ENCODE results near the genes BEND4, COMMD8 and NFXL1.

GRCh38 chr4:41146644-41147479 lies 67.5 kb downstream of the APBB2 start:
- PRO-cap = no peak
- RAMPAGE, long total RNA, 4 experiments = no peak in any of the 4 experiments

DNA sequence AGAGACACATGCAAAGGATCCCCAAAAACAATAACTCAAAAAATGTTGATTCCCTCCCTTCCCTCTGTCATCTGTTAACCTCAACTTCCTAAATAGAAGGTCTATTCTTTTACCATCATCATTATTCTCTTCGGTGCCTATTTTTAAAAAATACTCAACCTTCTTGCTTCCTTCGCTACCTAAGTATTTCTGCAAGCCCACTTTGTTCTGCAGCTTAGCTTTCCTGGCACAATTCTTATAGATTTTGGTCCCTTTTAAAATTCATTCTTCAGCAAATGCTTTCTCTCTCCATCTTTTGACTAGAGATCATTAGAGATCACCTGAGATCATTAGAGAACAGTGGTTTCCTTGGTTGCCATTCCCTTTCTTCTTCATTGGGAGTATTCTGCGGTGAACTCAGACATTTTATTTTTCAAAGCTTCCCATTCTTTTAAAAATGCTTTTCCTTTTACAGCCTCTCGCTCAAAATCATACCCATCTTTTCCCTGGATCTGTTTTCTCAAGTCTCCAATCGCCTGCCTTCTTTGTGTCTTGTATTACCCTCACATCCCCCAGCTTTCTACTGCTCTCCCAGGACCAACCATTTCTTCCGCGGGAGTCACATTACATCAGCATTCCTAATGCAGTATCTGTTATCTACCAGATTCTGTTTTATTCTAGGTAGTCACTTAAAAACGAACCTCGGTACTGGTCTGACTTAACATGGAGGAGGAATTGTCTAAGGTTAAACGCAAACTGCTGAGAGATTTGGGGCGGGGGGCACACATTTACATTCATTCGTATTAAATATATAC lies 766 bp upstream of the UCHL1 start:
- PRO-cap = no peak
- RAMPAGE, long total RNA, 4 experiments = no peak in any of the 4 experiments

GRCh38 chr4:41257084-41258027 lies 628 bp downstream of the UCHL1 start:
- PRO-cap = no peak
- RAMPAGE, long total RNA, 4 experiments = no peak in any of the 4 experiments

DNA sequence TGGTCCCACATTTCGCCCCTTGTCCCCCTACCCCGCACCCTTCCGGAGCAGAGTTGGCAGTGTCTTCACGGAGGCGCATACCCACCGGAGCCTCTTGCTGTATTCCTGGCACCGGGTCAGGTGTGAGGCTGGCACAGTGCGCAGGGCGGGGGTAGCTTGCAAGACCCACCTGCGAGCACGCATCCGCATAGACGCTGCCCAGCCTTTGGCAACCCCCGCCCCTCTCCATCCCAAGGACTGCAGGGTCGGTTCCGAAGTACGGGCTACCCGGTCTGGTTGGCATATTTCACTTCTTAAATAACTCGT lies 104.6 kb downstream of the UCHL1 start:
- PRO-cap = no peak
- RAMPAGE, long total RNA, 4 experiments = no peak in any of the 4 experiments

- PRO-cap = no peak
- RAMPAGE, long total RNA, 4 experiments = no peak in any of the 4 experiments
These were observed 109.3 kb upstream of the LIMCH1 start for GRCh38 chr4:41428540-41429187.

DNA sequence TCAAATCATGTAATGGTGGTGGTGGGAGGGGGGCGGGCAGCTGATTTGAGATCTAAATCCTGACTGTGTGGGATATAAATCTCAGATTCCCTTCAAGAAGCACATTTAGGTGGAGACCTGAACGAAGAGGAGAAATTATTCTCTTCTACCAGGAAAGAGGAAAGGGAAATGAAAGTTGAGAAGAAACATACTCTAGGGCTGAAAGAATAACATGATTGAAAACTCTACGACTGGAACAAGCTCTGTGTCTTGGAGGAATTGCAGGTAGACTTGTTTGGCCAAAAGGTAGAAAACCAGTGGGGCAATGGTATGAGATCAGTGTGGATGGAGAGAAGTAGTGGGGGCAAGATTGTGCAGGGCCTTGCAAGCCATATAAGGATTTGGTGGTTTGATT lies 30.1 kb upstream of the LIMCH1 start:
- PRO-cap = no peak
- RAMPAGE, long total RNA, 4 experiments = no peak in any of the 4 experiments

GRCh38 chr4:41550247-41550695 lies 12.3 kb downstream of the LIMCH1 start:
- PRO-cap = no peak
- RAMPAGE, long total RNA, 4 experiments = no peak in any of the 4 experiments

DNA sequence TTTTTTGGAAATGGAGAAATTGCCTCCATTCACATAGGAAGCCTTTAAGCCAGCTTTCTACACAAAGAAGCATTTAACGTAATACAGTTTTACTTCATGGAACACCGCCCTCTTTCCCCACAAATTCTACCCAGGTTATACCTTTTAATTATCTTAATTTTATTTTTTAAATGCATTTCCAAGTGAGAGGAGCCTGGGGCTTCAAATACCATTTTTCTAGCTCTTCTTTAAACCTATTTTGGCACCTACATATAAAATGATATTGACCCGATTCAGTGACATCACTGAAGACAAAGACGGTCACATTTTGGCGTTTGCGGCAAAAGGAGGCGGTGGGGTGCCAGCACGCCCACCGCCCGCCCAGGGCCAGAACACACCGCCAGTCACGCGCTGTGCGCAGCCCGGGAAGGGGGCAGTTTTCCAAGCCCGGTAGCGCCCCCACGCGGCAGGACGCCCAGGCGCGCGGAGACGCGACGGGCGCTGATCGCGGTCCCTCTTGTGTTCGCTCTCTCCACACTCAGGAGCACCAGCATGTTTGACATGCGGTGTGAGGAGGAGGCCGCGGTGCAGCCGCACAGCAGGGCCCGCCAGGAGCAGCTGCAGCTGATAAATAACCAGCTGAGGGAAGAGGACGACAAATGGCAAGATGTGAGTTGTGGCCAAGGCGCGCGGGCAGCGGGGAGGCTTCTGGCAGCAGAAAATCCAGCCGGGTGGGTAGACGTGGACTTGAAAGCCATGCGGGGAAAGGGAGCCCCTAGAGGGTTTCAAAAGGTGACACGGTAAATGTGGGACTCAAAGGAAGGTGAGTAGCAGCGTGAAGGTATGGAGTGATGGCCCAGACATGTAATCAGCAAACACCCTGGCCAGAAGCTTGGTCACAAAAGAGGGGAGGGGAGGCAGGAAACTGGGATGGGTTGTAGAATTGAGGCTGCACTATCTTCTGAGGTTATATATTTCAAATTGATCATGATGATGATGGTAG lies 104.3 kb downstream of the PHOX2B start:
- PRO-cap = no peak
- RAMPAGE, long total RNA, 4 experiments = start-site peak on the plus strand in 1 of 4 experiments, centred at position 615 of the sequence, 39 reads per replicate

GRCh38 chr4:41645926-41646465 lies 102.5 kb downstream of the PHOX2B start:
- PRO-cap = no peak
- RAMPAGE, long total RNA, 4 experiments = no peak in any of the 4 experiments

DNA sequence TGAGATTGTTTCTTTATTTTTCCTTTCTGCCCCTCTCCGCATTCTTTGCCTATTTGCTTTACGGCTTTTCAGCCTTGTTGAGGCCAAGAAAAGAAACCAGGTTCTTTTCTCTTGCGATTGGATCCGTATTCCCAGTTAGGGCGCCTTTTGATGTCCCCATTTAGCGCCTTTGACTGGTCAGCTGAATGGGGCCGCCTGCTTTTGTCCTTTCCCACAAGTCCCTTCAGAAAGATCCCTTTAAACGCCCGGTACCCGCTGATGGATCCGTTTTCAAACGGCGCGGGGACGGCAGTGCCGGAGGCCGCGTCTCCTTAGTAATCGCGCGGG lies 54.0 kb upstream of the TMEM33 start:
- PRO-cap = no peak
- RAMPAGE, long total RNA, 4 experiments = no peak in any of the 4 experiments

GRCh38 chr4:42152000-42153016 lies at the start of gene BEND4:
TSS of gene BEND4 (minus strand) at chr4:42152655.
- PRO-cap = no peak
- RAMPAGE, long total RNA, 4 experiments = no peak in any of the 4 experiments

- PRO-cap = no peak
- RAMPAGE, long total RNA, 4 experiments = no peak in any of the 4 experiments
These were observed 24.3 kb downstream of the ATP8A1 start for GRCh38 chr4:42632687-42632990.

DNA sequence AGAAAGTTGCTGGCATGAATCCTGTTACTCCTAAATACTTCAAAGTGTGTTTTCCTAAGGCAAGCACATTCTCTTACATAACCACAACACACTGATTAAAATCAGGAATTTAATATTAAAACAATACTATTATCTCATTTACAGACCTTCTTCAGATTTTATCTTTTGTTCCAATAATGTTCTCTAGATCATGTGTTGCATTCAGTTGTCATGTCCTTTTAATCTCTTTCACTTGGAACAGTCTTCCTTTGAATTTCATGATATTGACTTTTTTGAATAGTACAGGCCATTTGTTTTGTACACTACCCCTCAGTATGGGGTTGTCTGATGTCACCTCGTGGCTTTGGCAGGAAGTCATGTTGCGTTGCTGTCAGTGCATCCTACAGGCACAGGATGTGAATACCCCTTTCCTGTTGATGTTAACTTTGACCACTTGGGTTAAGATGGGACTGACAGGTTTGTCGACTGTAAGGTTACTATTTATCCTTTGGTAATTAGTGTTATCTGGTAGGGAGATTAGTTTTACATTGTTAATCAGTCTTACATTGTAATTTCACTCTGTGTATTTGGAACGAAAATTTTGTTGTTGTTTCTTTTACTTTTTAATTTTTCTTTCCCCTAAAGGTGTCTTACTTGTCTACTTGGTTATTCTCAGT lies 14.5 kb upstream of the ATP8A1 start:
- PRO-cap = no peak
- RAMPAGE, long total RNA, 4 experiments = no peak in any of the 4 experiments

DNA sequence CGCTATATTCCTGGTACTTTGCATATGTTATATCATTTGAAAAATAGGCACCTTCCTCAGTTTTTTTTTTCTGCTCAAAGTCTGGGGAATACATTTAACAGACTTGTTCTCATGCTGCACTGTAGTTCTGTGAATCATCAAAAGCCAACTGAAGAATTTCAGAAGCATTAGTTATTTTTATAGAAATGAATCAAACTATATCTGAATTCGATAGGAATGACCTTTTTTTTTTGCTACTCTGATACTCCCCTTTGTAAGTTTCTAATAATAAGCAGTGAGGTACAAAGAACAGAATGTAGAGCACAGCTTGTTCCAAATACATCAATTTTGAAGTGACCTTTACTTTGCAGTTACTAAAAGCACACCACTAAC lies 91.4 kb upstream of the GNPDA2 start:
- PRO-cap = no peak
- RAMPAGE, long total RNA, 4 experiments = no peak in any of the 4 experiments

GRCh38 chr4:45119997-45120706 lies 393.8 kb upstream of the GNPDA2 start:
- PRO-cap = no peak
- RAMPAGE, long total RNA, 4 experiments = no peak in any of the 4 experiments

DNA sequence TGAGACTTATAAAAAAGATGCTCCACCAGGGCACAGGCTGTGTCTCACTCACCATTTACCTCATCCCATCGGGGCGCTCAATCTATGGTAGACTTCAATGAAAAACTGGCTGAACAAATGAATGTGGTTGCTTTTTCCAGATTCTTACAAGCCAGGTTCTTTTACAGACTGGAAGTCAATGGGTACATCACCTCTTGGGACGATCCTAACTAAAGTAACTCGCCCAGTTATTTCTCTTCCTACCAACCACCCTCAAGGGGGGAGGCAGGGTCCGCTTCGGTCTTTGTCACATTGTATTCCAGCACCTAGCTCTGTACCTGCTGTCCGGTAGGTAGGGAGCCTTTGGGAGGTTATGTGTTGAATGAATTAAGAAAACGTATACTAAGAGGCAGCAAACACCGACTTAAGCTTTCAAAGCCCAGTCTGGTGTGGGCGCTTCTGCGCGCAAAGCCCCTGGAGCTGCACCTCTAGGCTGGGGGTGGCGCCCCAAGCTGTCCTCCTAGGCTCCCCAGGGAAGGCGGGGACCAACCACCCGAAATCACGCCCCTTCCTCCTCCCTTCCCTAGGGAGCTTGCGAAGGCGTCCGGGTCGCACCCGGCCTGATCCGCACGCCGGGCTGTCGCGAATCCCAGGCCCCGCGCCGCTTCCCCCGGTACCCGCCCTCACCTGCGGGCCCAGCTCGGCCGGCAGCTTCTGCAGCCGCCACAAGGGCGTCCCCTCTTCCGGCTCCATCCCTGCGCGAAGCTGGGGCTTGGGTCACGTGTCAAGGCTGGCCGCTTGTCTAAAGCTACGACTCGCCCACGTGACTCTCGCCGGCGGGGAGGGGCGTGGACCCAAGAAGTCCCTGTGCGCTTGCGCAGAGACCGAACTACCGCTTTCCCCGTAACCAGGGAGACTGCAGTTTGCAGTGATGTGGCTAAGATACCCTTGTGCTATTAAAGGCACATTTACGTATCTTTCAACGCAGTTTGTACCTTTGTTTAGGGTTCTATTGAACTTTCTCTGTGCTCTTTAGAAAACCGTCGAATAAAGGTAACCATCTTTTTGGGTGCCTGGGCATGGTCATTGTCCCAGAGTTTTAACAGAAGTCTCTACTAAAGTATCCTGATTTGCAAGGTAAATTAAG lies at the start of gene COMMD8:
TSS of gene COMMD8 (minus strand) at position 783 of the 1,126 bp plus-strand sequence.
- PRO-cap = unidirectional peak, minus-strand start at position 736 of the sequence
- RAMPAGE, long total RNA, 4 experiments = start-site peak on the minus strand in 4 of 4 experiments, centred at positions 741 to 749 of the sequence, 207 to 269 reads per replicate

GRCh38 chr4:47483599-47484663 lies 1.1 kb upstream of the ATP10D start:
- PRO-cap = no peak
- RAMPAGE, long total RNA, 4 experiments = no peak in any of the 4 experiments

DNA sequence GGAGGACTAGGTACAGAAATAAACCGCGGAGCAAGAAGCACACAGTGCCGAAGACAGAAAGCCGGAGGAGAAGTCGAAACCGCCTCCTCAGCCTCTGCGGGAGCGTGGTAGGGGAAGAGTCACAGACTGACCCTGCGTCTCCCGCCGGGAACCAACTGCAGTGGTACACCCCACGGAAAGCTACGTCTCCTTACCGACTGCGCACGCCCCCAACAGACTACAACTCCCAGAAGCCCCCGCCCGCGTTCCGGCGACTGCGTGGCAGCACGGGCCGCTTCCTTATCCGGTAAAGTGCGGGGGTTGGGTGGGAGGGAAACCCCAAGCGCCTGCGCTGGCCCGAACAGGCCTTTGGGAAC lies at the start of gene NFXL1:
TSS of gene NFXL1 (minus strand) at position 165 of the 356 bp plus-strand sequence.
- PRO-cap = unidirectional peak, minus-strand start at position 165 of the sequence; unidirectional peak, minus-strand start at position 211 of the sequence
- RAMPAGE, long total RNA, 4 experiments = start-site peak on the minus strand in 4 of 4 experiments, centred at positions 163 to 183 of the sequence, 121 to 294 reads per replicate

DNA sequence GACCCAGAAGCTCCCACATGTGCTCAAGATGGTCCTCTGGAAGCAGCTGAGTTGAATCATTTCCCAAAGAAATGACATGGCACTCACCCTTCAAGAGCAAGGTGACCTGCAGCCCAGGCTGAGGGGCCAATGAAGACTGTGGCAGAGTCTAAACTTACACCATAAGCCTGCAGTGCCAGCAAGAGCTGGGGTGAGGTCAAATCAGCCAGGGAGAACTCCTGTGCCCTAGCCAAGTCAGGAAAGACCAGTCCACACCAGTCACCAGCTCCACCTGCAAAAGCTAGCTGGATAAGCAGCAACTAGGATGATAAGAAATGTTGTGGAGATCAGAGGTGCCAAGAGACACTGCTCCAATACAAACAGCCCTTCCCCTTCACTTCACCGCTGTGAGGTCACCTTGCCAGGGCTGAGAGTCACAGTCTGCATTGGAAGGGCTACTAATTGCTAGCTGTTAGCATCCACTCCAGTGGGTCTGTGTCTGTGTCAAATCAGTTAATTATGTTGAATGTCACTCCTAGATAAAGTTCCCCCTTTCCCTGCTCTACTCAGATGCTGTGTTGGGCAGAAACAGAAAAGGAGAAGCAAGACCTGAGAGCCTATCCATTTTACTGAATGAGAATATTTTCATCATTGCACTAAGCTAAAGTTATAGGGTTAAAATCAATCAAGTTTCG lies 31.4 kb downstream of the NIPAL1 start:
- PRO-cap = no peak
- RAMPAGE, long total RNA, 4 experiments = no peak in any of the 4 experiments

DNA sequence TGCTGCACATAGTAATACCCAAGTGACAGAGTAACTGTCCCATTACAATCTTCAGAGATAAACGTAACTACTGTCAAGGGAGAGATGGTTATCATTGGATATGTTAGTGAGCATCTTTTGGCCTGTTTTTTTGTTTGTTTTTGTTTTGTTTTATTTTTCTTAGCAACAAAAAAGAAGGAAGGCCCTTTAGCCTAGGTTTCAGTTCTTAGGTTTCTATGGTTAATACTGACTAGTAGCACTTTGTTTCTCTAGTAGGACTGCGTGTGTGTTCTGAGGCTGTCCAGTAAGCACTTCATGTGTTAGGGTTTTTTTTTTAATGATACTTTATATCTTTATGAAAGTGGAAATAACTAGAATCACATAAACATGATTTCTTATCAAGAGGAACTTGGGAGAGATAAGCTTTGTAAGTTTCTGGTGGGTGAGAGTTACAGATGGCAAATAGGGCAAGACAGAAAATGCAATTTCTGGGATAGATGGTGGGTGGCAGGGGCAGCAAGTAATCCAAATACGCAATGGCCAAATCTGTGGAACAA lies 59.5 kb upstream of the TXK start:
- PRO-cap = no peak
- RAMPAGE, long total RNA, 4 experiments = no peak in any of the 4 experiments

Data from sigmoid colon (tissue), 4 donors.